ENCODE measurements around a stretch of chr1.

DNA sequence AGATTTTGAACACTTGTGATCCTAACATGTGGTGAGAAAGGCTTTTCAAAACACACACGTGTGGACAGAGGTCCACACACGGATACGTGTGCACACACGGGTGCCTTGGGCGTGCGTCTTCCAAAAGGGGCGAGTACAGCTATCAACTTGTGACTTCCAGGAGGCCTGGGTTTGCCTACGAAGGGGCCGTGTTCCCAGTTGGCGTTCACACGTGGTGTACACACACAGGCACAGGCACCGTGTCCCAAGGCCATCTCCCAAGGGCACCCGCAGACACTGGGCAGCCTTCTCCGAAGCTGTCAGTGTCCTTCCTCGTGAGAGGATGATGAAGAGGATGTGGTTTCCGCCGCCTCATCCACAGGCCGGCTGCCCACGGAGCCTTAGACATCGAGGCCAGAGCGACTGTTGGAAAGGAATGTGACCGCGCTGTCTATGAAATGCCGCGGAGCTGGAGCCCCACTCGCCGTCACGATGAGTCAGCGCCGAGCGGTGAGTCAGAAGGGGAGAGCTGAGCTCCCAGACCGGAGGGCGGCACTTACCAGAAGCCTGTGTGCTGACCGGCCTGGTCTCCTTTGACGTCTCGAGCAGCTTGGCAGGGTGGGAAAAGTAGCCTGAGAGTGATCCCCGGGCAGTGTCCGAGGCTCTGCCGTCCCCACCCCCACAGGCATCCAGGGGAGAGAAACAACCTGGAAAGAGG is 141.5 kb upstream of the ARHGEF16 start:
- RAMPAGE, long total RNA, result no peak
- RRBS, result 3% methylated on average over 4 of the region's 39 CpGs
PRO-cap:
- standard, result bidirectional peak, plus-strand start at position 534 of the sequence, minus-strand start at position 407 of the sequence
- CoPRO, capped RNA only, 2 experiments, result no peak in any of the 2 experiments
- CoPRO, capped and uncapped RNA, 2 experiments, result no peak in any of the 2 experiments
- CoPRO, uncapped RNA only, 2 experiments, result no peak in any of the 2 experiments
CAGE:
- cytosol, long polyA plus RNA, result no peak
- long polyA plus RNA, result no peak
- nucleolus, long total RNA, result no peak
- nucleus, long polyA plus RNA, result no peak

DNA sequence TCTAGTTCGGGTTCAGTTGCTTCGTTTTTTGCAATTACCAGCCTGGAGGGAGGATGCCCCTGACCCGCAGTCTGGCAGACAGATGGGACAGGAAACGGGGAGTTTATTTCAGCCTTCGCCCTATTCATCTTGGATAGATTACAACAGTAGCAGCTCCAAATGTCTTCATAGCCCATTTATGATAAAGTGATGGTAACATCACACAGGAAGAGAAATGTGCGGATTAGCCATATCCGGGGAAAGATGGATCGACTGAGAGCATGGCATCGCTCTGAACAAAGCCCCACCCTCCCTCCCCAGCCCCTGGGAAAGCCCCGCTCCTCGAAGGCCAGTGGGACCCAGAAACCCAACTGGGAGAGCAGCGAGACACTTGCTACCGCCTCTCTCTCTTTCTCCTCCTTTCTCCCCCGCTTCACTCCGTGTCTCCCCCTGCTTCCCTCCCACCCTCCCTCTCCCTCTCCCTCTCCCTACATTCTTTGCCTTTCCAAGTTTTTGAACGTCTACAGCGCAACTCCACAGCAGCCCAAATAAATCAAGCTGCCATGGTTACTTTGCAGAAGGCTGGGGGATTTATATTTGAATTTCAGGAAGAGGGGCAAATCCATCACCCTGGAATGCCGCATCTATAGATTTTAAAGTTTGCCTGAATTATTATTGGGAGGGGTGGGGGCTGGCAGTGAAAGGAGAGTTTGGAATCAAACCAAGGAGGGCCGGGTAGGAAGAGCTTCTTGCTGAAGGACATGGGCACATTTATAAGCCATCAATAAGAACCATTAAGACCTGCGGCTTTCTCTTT is 139.5 kb upstream of the ARHGEF16 start:
- RAMPAGE, long total RNA, result no peak
- RRBS, result no CpG with 5 or more reads among the region's 20 CpGs
PRO-cap:
- standard, result no peak
- CoPRO, capped RNA only, 2 experiments, result no peak in any of the 2 experiments
- CoPRO, capped and uncapped RNA, 2 experiments, result no peak in any of the 2 experiments
- CoPRO, uncapped RNA only, 2 experiments, result no peak in any of the 2 experiments
CAGE:
- cytosol, long polyA plus RNA, result no peak
- long polyA plus RNA, result no peak
- nucleolus, long total RNA, result no peak
- nucleus, long polyA plus RNA, result no peak

DNA sequence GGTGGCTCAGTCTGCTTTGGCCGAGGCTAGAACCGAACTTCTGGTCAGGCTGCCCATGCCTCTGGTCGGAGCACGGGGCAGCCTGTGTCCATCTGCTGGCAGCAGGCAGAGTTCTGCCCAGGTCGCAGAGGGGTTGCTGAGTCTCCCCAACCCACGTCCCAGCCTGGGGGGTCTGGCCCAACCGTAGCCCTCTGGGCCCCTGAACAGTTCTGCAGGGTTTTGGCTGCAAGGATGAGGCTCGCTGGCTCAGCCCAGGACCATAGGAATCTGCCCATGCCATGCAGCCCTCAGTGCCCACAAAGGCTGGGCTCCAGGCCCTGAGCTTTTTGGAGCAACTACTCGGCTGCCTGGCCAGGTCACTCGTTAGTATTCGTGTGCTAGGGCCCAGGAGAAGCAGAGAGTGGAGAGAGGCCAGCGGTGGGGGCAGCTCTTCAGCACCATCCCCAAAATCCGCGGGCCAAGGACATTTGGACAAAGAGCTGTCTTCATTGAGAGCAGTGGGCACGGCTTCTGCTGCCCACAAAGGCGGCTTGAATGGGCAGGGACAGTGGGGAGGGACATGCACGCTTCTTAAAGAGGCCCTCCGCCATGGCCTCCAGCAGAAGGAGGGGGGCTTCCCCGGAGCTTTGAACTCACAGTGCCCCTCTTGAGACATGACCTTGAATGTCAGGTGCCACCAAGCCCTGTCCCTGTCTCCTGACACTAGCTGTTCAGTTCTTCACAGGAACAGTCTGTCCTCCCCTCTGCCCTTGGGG is 106.3 kb upstream of the ARHGEF16 start:
- RAMPAGE, long total RNA, result no peak
- RRBS, result no CpG with 5 or more reads among the region's 19 CpGs
PRO-cap:
- standard, result no peak
- CoPRO, capped RNA only, 2 experiments, result no peak in any of the 2 experiments
- CoPRO, capped and uncapped RNA, 2 experiments, result no peak in any of the 2 experiments
- CoPRO, uncapped RNA only, 2 experiments, result no peak in any of the 2 experiments
CAGE:
- cytosol, long polyA plus RNA, result no peak
- long polyA plus RNA, result no peak
- nucleolus, long total RNA, result no peak
- nucleus, long polyA plus RNA, result no peak

- RAMPAGE, long total RNA, result no peak
- RRBS, result 9% methylated on average over 3 of the region's 8 CpGs
PRO-cap:
- standard, result no peak
- CoPRO, capped RNA only, 2 experiments, result no peak in any of the 2 experiments
- CoPRO, capped and uncapped RNA, 2 experiments, result no peak in any of the 2 experiments
- CoPRO, uncapped RNA only, 2 experiments, result no peak in any of the 2 experiments
CAGE:
- cytosol, long polyA plus RNA, result no peak
- long polyA plus RNA, result no peak
- nucleolus, long total RNA, result no peak
- nucleus, long polyA plus RNA, result no peak
These were observed 105.8 kb upstream of the ARHGEF16 start for GRCh38 chr1:3348751-3349048.

DNA sequence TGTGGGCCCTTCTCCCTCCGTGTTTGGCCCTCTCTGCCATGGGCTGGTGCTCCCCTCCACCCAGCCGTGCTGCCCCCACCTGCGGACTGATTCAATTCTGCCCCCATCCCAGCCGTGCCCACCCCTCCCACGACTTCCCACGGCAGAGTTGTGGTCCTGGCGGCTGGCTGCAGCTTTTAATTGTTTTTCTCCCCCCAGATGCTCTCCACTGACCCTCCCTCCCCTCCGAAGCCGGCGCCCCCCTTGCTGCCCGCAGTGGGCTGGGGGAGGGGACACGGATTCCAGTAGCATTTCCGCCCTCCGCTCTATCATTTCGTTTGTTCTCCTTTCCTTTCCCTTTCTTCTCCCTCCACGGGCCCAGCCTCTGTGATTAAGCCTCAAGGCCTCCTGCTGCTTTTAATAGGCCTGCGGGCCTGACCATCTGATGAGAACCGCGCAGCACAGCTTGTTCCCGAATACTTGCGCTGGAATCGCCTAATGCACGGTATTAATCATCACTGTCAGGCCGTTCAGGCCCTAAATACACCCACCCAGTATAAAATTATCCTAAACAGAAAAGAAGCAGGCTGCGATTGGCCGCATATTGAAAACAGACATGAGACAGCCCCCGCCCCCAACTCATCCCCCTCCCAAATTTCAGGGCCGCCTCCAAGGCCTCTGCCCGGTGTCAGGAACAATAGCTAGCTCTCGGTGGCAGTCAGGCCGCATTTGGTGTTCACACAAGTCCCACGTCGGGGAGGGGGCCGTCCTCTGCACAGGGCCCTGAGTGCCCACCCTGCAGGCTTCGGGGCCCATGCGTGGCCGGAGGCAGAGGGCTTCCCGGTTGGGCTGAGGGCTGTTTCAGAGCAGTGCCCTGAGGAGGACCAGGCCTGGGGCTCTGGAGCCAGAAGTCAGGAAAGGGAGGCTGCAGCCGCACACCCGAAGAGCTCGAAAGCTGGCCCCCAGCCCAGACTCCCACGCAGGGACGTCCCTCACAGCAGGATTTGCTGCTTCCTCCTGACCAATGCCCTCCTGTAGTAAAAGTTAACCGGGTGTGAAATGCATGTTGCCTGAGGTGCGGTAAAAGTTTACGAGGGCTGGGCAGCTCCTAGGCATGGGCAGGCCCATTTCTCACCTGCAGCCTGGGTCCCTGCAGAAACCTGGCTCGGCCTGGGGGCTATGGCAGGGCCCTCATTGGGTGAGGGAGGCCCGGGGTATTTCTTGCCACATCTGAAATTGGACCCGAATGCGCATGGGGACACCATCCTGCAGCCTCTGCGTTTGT is 101.9 kb upstream of the ARHGEF16 start:
- RAMPAGE, long total RNA, result no peak
- RRBS, result no CpG with 5 or more reads among the region's 51 CpGs
PRO-cap:
- standard, result no peak
- CoPRO, capped RNA only, 2 experiments, result no peak in any of the 2 experiments
- CoPRO, capped and uncapped RNA, 2 experiments, result no peak in any of the 2 experiments
- CoPRO, uncapped RNA only, 2 experiments, result no peak in any of the 2 experiments
CAGE:
- cytosol, long polyA plus RNA, result no peak
- long polyA plus RNA, result no peak
- nucleolus, long total RNA, result no peak
- nucleus, long polyA plus RNA, result no peak

- RAMPAGE, long total RNA, result no peak
- RRBS, result 2% methylated on average over 4 of the region's 11 CpGs
PRO-cap:
- standard, result no peak
- CoPRO, capped RNA only, 2 experiments, result no peak in any of the 2 experiments
- CoPRO, capped and uncapped RNA, 2 experiments, result no peak in any of the 2 experiments
- CoPRO, uncapped RNA only, 2 experiments, result no peak in any of the 2 experiments
CAGE:
- cytosol, long polyA plus RNA, result no peak
- long polyA plus RNA, result no peak
- nucleolus, long total RNA, result no peak
- nucleus, long polyA plus RNA, result no peak
These were observed 35.2 kb upstream of the ARHGEF16 start for GRCh38 chr1:3419272-3419754.

DNA sequence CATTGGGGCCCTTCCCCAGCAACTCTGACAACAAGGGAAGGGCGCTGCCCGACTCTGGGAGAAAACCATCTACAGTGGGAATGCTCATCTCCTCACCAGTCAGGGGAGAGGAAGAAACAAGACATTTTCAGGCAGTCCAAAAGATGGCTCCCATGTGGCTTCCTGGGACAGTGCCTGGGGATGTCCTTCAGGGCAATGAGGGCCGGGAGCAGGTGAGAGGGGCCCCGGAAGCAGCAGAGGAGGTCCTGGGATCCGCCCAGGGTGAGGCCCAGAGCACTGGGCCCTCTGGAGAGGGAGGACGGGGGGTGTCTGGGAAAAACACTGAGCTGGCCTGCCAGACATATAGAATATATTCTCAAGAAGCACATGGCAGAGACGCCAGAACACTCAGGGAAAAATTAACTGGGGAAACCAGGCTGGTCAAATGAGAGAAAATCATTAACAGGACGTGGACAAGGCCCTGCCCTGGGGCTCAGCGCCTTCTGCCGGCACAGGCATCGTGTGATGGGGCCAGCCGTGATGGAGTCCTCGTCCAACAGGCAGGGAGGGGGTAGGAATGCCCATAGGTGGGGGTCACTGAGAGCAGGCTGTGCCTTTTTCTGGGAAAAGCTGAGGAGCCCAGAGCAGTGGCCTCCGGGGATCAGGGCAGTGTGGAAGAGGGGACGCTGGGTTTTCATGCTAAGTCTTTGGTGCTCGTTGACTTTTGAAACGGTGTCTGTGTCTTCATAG is 5.0 kb downstream of the ARHGEF16 start:
- RAMPAGE, long total RNA, result no peak
- RRBS, result no CpG with 5 or more reads among the region's 17 CpGs
PRO-cap:
- standard, result no peak
- CoPRO, capped RNA only, 2 experiments, result no peak in any of the 2 experiments
- CoPRO, capped and uncapped RNA, 2 experiments, result no peak in any of the 2 experiments
- CoPRO, uncapped RNA only, 2 experiments, result no peak in any of the 2 experiments
CAGE:
- cytosol, long polyA plus RNA, result no peak
- long polyA plus RNA, result no peak
- nucleolus, long total RNA, result no peak
- nucleus, long polyA plus RNA, result no peak

GRCh38 chr1:3542929-3543891 is 68.1 kb downstream of the MEGF6 start:
- RAMPAGE, long total RNA, result no peak
- RRBS, result 10% methylated on average over 16 of the region's 39 CpGs
PRO-cap:
- standard, result no peak
- CoPRO, capped RNA only, 2 experiments, result no peak in any of the 2 experiments
- CoPRO, capped and uncapped RNA, 2 experiments, result no peak in any of the 2 experiments
- CoPRO, uncapped RNA only, 2 experiments, result no peak in any of the 2 experiments
CAGE:
- cytosol, long polyA plus RNA, result no peak
- long polyA plus RNA, result no peak
- nucleolus, long total RNA, result no peak
- nucleus, long polyA plus RNA, result no peak

GRCh38 chr1:3561904-3562241 is 49.4 kb downstream of the MEGF6 start:
- RAMPAGE, long total RNA, result no peak
- RRBS, result no CpG with 5 or more reads among the region's 9 CpGs
PRO-cap:
- standard, result no peak
- CoPRO, capped RNA only, 2 experiments, result no peak in any of the 2 experiments
- CoPRO, capped and uncapped RNA, 2 experiments, result no peak in any of the 2 experiments
- CoPRO, uncapped RNA only, 2 experiments, result no peak in any of the 2 experiments
CAGE:
- cytosol, long polyA plus RNA, result no peak
- long polyA plus RNA, result no peak
- nucleolus, long total RNA, result no peak
- nucleus, long polyA plus RNA, result no peak

GRCh38 chr1:3674709-3675151 is 22.4 kb downstream of the TP73 start:
- RAMPAGE, long total RNA, result no peak
- RRBS, result no CpG with 5 or more reads among the region's 11 CpGs
PRO-cap:
- standard, result no peak
- CoPRO, capped RNA only, 2 experiments, result no peak in any of the 2 experiments
- CoPRO, capped and uncapped RNA, 2 experiments, result no peak in any of the 2 experiments
- CoPRO, uncapped RNA only, 2 experiments, result no peak in any of the 2 experiments
CAGE:
- cytosol, long polyA plus RNA, result no peak
- long polyA plus RNA, result no peak
- nucleolus, long total RNA, result no peak
- nucleus, long polyA plus RNA, result no peak

- RAMPAGE, long total RNA, result no peak
- RRBS, result 93% methylated on average over 4 of the region's 13 CpGs
PRO-cap:
- standard, result no peak
- CoPRO, capped RNA only, 2 experiments, result no peak in any of the 2 experiments
- CoPRO, capped and uncapped RNA, 2 experiments, result no peak in any of the 2 experiments
- CoPRO, uncapped RNA only, 2 experiments, result no peak in any of the 2 experiments
CAGE:
- cytosol, long polyA plus RNA, result no peak
- long polyA plus RNA, result no peak
- nucleolus, long total RNA, result no peak
- nucleus, long polyA plus RNA, result no peak
These were observed 14.1 kb upstream of the CCDC27 start for GRCh38 chr1:3738058-3738728.

DNA sequence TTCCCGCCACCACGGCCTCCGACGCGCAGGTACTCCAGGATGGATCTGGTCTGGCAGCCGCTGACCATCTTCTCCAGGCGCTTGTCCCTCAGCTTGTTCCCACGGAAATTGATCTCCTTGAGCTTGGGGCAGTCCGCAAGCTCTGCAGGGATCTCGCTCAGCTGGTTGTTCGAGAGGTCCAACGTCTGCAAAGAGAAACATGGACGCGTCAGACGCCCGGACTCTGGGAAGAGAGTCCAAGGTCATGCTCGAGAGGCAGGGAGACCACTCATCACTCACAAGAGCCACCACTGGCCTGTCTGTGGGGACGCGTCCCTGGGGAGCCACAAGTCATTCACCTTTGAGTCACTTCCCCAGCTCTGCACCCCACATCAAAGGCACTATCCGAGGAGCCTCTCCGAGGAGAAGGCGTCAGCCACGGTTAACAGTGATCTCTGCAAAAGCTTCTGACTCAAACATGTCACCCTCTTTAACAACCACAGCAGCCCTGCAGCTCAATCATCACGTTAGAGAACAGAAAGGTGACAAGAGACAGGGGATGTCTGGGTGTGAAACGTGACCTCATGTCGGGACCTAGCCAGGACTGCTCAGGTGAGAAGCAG is 9.1 kb downstream of the LRRC47 start:
- RAMPAGE, long total RNA, result no peak
- RRBS, result no CpG with 5 or more reads among the region's 26 CpGs
PRO-cap:
- standard, result no peak
- CoPRO, capped RNA only, 2 experiments, result no peak in any of the 2 experiments
- CoPRO, capped and uncapped RNA, 2 experiments, result no peak in any of the 2 experiments
- CoPRO, uncapped RNA only, 2 experiments, result no peak in any of the 2 experiments
CAGE:
- cytosol, long polyA plus RNA, result no peak
- long polyA plus RNA, result no peak
- nucleolus, long total RNA, result no peak
- nucleus, long polyA plus RNA, result no peak

- RAMPAGE, long total RNA, result no peak
- RRBS, result 41% methylated on average over 6 of the region's 24 CpGs
PRO-cap:
- standard, result no peak
- CoPRO, capped RNA only, 2 experiments, result no peak in any of the 2 experiments
- CoPRO, capped and uncapped RNA, 2 experiments, result no peak in any of the 2 experiments
- CoPRO, uncapped RNA only, 2 experiments, result no peak in any of the 2 experiments
CAGE:
- cytosol, long polyA plus RNA, result no peak
- long polyA plus RNA, result no peak
- nucleolus, long total RNA, result no peak
- nucleus, long polyA plus RNA, result no peak
These were observed 912 bp downstream of the DFFB start for GRCh38 chr1:3858113-3858663.

DNA sequence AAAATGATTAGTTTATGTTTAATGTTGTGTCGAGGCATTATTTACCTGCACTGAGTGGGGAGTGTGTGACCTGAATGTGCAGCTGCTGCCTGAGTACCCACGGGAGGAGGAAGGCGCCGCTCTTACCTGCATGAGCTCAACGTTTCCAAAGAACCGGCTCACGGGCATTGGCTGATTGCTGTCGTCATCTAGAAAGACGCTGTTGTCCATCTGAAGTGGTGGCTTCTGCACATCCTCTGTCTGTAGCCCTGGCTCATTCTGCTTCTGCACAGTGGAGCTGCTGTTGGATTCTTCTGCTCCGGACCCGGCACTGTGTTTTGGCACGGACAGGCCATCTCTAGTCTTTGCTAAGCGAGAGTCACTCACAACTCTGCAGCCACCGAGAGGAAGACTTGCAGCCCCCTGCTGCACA is 9.6 kb downstream of the C1orf174 start:
- RAMPAGE, long total RNA, result no peak
- RRBS, result no CpG with 5 or more reads among the region's 14 CpGs
PRO-cap:
- standard, result no peak
- CoPRO, capped RNA only, 2 experiments, result no peak in any of the 2 experiments
- CoPRO, capped and uncapped RNA, 2 experiments, result no peak in any of the 2 experiments
- CoPRO, uncapped RNA only, 2 experiments, result no peak in any of the 2 experiments
CAGE:
- cytosol, long polyA plus RNA, result no peak
- long polyA plus RNA, result no peak
- nucleolus, long total RNA, result no peak
- nucleus, long polyA plus RNA, result no peak

- RAMPAGE, long total RNA, result no peak
- RRBS, result 82% methylated on average over 48 of the region's 108 CpGs
PRO-cap:
- standard, result no peak
- CoPRO, capped RNA only, 2 experiments, result no peak in any of the 2 experiments
- CoPRO, capped and uncapped RNA, 2 experiments, result no peak in any of the 2 experiments
- CoPRO, uncapped RNA only, 2 experiments, result no peak in any of the 2 experiments
CAGE:
- cytosol, long polyA plus RNA, result no peak
- long polyA plus RNA, result no peak
- nucleolus, long total RNA, result no peak
- nucleus, long polyA plus RNA, result no peak
These were observed 604 bp downstream of the AJAP1 start for GRCh38 chr1:4654889-4655537.

DNA sequence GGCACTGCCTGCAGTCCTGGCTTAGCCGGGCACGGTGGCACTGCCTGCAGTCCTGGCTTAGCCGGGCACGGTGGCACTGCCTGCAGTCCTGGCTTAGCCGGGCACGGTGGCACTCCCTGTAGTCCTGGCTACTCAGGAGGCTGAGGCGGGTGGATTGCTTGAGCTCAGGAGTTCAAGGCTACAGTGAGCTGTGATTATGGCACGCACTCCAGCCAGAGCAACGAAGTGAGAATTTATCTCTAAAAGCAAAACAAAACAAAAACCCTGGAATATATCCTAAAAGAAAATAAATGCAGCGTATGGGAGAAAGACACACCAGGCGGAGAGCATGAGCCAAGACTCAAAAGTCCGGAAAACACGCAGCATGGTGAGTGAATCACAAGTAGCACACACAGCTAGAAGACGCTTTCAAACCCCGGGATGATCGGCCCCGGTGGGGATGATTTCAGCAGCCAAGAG is 69.4 kb downstream of the NPHP4 start:
- RAMPAGE, long total RNA, result no peak
- RRBS, result 97% methylated on average over 4 of the region's 17 CpGs
PRO-cap:
- standard, result no peak
- CoPRO, capped RNA only, 2 experiments, result no peak in any of the 2 experiments
- CoPRO, capped and uncapped RNA, 2 experiments, result no peak in any of the 2 experiments
- CoPRO, uncapped RNA only, 2 experiments, result no peak in any of the 2 experiments
CAGE:
- cytosol, long polyA plus RNA, result no peak
- long polyA plus RNA, result no peak
- nucleolus, long total RNA, result no peak
- nucleus, long polyA plus RNA, result no peak

DNA sequence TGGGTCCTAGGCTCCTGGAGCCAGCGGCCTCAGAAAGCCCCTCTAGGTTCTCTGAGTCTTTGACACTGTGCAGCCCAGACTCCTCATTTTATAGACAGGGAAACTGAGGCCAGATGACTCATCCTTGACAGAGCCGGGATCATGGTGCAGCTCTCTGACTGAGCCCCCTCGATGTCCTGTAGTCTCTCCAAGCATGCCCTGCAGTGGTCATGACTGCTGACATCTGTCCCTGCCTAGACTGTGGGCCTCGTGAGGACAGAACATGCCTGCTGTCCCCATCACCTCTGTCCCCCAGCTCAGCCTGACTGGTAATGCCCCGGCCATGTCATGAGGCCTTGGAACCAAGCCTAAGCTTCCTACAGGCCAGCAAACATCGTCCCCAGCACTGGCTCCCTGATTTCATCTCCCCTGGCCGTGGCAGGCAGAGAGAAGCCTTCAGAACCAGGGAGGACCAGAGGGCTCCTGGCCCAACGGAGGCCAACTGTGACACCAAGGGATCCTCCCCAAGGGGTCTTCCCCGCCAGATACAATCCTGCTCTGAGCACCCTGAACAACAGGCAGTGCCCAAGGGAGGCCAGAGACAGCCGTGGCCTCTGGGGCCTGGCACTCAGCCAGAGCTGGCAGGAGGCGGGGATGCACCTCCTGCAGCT is 9.7 kb upstream of the NPHP4 start:
- RAMPAGE, long total RNA, result no peak
- RRBS, result no CpG with 5 or more reads among the region's 11 CpGs
PRO-cap:
- standard, result no peak
- CoPRO, capped RNA only, 2 experiments, result no peak in any of the 2 experiments
- CoPRO, capped and uncapped RNA, 2 experiments, result no peak in any of the 2 experiments
- CoPRO, uncapped RNA only, 2 experiments, result no peak in any of the 2 experiments
CAGE:
- cytosol, long polyA plus RNA, result no peak
- long polyA plus RNA, result no peak
- nucleolus, long total RNA, result no peak
- nucleus, long polyA plus RNA, result no peak

GRCh38 chr1:6012503-6012933 is 20.3 kb upstream of the NPHP4 start:
- RAMPAGE, long total RNA, result no peak
- RRBS, result no CpG with 5 or more reads among the region's 7 CpGs
PRO-cap:
- standard, result no peak
- CoPRO, capped RNA only, 2 experiments, result no peak in any of the 2 experiments
- CoPRO, capped and uncapped RNA, 2 experiments, result no peak in any of the 2 experiments
- CoPRO, uncapped RNA only, 2 experiments, result no peak in any of the 2 experiments
CAGE:
- cytosol, long polyA plus RNA, result no peak
- long polyA plus RNA, result no peak
- nucleolus, long total RNA, result no peak
- nucleus, long polyA plus RNA, result no peak

Data from K562 (cell line).